Occipital lobe (tissue), 2 donors: ENCODE data around the gene USP40.

DNA sequence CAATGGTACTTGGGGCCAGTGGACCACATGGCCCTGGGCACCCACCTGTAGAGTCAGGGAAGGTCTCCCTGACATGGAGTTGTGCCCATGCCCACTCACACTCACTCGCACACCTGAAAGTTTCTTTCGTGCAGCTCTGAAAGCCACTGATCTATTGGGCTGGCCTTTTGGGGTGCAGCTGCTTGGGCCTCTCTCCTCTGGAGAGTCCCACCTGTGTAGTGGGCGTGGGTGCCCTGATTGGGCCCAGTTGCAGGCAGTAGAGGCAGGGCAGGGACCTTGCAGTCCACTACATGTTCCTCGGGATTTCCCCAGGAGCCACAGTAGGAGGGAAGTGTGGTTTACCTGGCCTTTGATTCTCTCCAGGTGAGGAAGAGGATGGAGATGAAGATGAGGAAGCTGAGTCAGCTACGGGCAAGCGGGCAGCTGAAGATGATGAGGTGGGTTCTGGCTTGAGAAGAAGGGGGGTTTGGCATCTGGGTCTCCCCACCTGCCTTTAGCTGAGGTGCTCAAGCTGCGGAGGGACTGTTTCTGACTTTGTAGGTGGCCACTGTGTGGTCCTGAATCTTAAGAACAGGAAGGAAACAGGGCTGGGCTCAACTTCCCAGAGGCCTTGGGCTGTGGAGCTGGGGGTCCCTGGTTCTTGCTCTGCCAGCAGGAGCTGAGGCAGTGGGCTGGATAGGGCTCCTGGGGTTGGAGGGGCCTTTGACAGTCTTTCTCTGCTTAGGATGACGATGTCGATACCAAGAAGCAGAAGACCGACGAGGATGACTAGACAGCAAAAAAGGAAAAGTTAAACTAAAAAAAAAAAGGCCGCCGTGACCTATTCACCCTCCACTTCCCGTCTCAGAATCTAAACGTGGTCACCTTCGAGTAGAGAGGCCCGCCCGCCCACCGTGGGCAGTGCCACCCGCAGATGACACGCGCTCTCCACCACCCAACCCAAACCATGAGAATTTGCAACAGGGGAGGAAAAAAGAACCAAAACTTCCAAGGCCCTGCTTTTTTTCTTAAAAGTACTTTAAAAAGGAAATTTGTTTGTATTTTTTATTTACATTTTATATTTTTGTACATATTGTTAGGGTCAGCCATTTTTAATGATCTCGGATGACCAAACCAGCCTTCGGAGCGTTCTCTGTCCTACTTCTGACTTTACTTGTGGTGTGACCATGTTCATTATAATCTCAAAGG is 4.1 kb downstream of the PTMA start:
- RAMPAGE, long total RNA: no peak

DNA sequence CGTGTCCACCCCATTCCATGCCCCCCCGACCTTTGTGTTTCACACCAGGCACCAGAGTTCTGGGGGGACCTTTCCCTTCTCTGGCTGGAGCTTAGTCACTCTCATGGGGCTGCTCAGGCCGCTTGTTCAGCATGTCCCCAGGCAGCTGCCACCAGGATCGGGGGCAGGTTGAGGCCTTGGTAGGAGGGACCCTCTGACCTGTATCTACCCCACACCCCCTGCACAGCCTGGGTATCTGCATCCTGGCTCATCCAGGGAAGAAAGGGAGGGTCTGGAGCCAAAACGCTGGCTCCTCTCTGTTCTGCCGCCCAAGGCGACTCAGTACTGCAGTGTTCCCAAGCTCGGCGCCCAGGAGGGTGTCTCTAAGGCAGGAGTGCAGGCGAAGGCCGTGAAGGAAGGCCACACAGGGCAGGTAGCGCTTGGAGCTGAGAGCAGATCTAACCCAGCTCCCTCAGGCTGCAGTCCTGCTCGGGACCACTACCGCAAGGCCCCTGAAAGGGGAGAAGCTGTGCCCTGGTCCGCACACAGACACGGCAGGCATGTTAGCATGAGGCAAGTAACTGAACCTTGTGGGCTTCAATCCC is 6.3 kb downstream of the PTMA start:
- RAMPAGE, long total RNA: no peak

- RAMPAGE, long total RNA: no peak
These were observed 25.7 kb downstream of the NPPC start for GRCh38 chr2:231900456-231901012.

DNA sequence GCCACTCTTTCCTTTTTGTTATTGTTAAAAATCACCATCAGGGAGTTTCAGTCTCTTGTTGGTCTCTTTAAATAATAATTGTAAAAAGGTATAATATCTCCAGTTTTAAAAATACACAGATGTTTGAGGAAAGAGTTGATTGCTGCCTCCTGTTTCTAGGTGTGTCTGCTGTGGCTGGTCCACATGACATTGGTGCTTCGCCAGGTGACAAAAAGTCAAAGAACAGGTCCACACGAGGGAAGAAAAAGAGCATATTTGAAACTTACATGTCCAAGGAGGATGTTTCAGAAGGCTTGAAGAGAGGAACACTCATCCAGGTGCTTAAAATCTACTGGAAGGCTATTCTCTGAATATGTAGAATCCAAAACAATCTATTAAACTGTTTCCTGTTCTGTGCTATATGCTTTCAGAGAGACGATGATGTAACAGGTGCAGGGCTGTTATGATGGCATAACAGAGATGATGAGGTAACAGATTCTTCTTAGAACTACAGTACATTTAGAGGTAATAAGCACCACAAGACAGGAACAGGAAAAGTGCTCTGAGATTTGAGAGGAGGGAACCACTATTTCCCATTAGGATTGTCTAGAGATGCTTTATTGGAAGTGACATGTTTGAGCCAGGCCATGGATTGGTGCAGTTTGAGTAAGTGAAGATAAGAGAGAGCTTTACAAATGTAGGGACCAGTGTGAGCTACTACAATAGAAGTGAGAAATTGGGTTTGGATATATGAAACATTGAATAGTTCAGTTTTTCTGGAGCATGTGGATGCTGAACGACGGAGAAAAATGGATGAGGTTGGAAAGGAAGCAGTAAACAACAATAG is 54.1 kb downstream of the DIS3L2 start:
- RAMPAGE, long total RNA: no peak

DNA sequence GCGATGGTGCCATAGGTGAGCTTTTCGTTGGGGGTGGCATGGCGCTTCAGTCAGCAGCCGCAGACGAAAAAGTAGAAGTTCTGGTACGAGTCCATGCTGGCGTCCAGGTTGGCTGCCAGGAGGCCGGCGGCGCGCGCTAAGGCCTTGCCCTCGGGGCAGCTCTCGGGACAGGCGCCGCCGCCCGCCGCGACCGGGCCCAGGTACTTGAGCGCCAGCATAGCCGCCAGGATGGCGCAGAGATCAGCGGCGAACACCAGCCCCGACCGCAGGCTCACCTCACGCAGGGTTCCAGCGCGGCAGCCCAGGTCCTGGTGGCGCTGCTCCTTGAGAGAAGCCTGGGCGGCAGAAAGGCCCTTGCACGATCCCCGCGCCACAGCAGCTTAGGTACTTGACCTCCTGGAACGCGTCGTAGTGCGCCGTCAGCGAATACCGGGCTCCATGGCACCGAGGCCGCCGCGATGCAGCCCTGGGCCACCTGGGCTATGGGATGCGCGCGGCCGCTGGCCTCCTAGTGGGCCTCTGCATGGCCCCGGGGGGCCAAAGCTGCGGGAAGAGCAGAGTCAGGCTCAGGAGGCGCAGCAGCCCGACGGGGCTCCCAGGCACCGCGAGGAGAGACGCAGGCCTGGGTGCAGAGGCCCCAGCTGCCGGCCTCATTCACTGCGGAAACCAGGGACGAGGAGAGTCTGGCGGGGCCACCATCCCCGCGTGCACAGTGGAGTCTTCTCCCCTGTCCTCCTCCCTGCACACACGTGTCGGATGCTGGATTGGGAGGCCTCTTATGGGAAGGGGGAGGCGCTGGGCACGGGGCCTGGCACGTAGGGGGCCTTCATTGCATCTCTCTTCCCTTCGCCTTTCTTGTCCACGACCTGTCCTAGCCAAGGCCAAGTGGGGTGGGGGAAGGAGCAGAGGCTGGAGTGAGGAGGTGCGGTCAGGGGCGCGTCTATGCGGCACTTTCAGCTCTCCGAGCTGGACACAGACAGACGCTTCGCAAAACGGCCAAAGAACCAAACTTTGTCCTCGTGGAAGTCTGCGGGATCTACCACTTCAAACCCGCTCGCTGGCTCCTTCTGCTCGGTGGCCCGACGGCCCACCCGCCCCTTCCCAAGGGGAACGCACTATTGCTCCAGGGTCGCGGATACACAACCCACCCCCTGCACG is 13.1 kb downstream of the ALPG start:
- RAMPAGE, long total RNA: no peak

- RAMPAGE, long total RNA: no peak
These were observed 8.2 kb upstream of the ALPI start for GRCh38 chr2:232447479-232448349.

DNA sequence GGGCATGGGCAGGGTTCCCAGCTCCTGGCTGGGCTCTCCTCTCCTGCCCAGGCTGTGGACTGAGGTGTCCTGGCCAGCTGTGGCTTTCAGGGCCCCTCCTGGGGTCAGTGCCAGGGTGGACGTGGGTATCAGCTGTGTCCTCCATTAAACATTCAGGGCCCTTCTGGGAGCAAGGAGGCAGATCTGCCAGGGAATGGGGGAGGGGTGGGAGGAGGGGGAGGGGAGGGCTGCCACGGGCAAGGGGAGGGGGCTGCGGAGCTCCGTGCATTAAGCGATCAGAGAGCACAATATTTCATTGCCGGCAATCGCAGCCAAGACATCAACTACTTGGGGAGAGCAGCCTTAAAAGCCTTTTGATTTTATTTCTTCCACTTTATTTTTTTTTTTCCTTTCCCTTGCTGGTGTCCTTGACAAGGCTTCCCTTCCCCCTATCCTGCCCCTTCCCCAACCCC is 14.5 kb upstream of the ECEL1 start:
- RAMPAGE, long total RNA: no peak

- RAMPAGE, long total RNA: no peak
These were observed 24.3 kb downstream of the EIF4E2 start for GRCh38 chr2:232574591-232575304.

- RAMPAGE, long total RNA: no peak
These were observed 14.9 kb downstream of the EFHD1 start for GRCh38 chr2:232648151-232648949.

DNA sequence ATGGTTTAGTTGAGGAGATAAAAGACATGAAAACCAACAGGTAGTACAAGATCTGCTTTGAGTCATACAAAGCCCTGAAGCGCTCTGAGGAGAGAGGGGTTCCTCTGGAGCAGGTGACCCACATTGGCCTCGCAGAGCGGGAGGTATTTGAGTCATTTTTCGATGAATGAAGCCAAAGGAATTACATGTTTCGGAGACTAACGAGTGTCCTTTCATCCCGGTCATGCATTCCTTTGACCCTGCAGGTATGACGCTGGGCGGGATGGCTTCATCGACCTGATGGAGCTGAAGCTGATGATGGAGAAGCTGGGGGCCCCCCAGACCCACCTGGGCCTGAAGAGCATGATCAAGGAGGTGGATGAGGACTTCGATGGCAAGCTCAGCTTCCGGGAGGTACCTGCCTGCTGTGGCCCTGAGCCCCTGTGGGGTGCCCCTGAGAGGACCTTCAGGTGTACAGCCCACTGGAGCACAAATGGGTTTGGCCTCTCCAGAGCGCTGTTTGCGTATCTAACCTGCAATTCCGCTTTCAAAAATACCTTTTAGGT is 29.2 kb downstream of the EFHD1 start:
- RAMPAGE, long total RNA: no peak

DNA sequence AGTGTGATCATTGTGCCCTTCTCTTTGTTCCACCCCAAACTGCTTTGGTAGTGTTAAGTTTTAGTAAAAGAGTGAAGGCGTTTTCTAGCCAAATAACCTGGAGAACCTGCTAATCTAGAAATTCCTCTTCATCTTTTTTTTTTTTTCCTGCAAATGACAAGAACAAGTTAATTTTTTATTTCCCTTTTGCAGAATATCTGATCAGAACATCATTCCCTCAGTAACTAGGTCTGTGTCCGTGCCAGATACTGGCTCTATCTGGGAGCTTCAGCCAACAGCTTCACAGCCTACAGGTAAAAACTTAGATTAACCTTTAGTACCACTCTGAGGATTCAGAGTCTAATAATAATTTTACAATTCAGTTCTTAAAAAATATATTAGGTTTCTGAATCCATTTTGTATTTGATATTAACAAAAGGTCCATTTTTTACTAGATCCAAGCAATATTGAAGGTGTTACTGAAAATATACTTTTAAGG is 35.9 kb upstream of the KCNJ13 start:
- RAMPAGE, long total RNA: no peak

- RAMPAGE, long total RNA: no peak
These were observed 57.0 kb downstream of the SNORC start for GRCh38 chr2:232926812-232927717.

DNA sequence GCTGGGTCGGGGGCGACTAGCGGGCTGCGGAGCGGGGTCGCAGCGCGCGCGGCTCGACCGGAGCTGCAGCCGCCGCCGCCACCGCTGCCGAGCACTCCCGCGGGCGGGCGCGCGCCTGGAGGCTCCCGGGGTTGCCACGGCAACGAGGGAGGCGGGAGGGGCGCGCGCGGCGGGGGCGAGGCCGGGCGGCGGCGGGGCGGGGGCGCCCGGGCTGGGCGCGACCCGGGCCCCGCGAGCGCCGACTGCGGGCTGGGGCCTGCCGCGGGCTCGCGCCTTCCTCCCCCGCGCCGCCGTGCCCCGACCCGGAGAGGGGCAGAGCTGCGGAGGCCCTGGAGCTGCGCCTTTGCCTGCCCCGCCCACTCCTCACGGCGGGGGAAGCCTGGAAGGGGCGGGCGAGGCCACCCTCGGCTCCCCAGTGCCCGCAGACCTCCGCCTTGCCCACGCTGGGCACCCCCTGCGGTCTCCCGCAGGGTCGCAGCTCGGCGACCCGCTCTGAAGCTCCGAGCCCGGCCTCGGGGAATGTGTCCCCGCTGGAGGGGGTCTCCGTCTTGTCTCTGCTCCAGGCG is 58.1 kb downstream of the SNORC start:
- RAMPAGE, long total RNA: no peak

DNA sequence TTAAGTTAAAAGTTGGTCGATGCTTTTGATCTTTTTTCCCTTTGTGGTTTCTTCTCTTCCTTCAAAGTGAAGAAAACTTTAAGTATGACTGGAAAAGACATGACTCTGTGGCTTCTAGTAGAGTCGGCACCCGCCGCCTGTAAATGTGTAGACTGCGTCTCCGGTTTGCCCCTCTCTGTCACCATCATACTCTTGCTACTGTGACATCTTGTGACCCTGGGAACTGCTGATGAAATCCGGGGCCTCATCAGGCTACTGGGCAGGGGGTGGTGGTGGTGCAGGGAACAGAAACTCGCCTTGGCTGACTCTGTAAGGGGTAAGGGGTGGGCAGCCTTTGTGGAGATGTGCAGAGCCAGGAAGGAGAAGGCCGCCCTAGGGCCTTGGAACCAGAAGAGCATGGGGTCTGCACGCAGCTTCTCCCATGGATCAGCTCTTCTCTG is 21.2 kb downstream of the INPP5D start:
- RAMPAGE, long total RNA: no peak

DNA sequence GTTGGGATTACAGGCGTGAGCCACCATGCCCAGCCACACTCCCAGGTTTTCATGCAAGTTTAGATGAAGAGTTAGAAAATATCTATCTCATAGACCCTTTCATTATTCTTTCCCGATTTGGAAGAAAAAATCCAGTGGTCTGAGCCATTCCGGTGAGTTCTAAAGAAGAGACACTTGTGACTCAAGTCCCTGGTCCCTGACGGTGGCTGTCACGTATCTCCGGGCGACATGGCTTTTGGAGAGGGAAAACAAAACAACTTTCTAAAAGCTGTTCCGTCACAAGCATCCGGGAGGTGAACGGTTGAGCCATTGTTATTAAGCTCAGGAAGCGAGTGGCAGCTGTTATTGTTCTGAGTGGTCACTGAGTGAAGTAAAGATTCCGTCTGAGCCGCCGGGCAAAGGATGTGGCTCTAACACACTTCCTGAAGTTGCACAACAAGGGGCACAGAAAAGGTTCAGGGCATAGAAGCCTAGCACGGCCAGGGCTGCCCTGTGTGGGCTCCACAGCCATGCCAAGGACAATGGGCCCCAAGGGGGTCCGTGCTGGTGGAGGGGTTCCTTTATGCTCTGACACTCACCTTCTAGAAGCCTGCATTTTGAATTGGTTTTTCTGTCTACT is 24.3 kb downstream of the INPP5D start:
- RAMPAGE, long total RNA: no peak

DNA sequence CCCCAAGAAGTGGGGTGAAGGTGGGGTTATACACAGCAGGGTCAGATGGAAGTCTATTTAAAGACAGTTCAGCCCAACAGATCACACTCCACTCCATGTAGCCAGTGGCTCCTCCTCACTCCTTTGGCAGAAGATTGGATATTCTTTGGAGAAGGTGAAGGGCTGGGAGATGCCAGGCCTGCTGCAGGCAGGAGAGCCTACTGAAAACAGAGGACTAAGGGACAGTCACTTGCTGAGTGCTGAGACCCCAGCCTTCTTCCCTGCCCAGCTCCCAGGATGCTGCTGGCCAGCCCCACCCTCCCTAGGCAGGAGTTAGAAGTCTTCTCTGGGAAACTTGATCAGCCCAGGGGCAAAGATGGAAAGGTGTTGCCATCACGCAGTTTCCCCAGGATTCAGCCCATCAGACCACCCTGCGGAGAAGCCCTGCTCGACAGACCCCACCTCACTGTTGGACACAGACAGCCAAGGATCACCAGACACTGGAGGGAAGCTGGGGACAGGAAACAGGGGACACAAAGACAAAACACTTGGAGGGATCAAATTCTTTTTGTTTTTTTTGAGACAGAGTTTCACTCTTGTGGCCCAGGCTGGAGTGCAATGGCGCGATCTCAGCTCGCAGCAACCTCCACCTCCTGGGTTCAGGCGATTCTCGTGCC is 93.6 kb downstream of the INPP5D start:
- RAMPAGE, long total RNA: no peak

DNA sequence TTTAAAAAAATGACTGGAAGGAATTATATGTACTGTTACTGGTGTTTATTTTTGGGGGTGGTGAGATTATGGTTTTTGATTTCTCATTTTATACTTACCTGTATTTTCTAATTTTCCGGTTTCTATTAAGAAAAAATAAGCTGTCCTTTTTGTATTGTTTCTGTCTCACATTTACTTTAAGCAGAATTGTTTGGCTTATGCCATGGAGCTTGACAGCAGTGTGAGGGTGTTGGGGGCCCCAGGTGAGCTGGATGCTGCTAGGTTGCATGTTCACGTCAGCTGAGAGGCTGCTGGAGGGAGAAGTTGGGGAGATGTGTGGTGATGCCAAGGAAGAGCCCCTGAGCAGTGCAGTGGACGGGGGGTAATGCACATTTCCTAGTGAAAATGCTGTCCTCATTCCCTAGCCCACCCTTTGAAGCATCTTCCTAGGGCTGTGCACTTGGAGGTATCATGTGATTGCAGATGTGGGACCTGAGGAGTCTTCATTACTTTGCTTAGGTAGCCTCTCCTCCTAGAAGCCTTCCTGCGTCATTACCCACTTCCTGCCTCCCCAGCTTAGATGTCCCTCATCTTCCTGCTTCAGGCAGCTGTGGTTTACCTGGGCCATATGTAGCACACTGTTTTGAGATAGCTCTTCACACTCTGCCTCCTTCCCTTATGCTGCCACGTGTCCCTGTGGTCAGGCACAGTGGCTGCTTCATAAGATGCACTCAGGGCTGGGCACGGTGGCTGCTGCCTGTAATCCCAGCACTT is 16.2 kb downstream of the ATG16L1 start:
- RAMPAGE, long total RNA: no peak

- RAMPAGE, long total RNA: no peak
These were observed 17.7 kb upstream of the SAG start for GRCh38 chr2:233289557-233290727.

- RAMPAGE, long total RNA: no peak
These were observed 3.6 kb upstream of the DGKD start for GRCh38 chr2:233350562-233351249.

GRCh38 chr2:233565938-233567114 is at the start of gene USP40:
TSS of gene USP40 (minus strand) at chr2:233566782.
- RAMPAGE, long total RNA: no peak